Measurements from ENCODE around the gene DARS1.

DNA sequence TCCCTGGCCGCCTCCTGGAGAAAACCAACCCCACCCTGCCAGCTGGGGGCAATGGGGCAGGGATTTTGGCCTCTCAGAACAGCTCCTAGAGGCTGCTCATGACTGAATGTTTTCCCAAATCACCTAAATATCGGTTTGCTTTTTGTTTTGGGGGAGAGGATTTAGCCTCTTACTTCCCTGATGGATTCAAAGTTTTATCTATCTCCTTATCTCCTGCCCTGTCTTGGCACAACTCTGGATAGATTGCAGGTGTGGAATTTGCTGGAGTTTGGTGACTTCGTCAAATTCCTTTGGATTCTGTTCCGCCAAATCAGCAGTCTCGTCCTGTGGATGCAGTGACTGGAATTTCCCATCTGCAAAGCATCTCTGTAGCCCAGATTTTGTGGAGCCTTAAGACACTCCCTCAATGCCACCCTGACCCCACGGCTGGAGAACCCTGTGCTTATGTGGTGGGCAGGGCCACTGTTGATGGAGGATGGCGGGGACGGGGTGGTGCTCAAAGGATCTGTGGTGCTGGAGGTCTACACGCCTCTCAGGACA is 199.9 kb downstream of the MGAT5 start:
- PRO-cap, 2 experiments, result no peak in any of the 2 experiments

DNA sequence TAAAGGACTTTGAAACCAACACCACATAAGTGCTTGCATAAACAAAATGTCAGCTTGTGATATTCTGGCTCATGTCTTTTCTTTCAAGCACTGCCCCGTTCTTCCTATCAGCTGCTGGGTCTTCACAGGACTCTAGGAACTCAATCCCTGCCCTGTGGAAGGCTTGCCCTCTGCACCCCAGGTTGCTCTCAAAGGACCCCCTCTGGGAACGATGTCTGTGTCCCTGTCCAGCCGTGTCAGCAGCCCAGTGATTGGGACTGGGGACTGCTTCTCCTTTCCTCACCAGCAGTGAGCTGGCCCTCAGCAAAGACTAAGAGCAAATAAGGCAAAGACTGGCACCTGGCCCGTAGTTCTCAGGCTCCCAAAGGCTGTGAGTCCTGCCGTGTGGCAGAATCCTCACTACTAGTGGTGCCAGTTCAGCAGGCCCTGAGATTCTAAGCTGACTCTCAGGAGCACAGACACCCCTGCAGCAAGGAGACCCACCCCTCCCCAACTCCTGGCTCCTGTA is 47.9 kb downstream of the TMEM163 start:
- PRO-cap, 2 experiments, result peak in 2 of 2 experiments; most common plus-strand start position 399 of the sequence (in 1); most common minus-strand start position 312 of the sequence (in 2)

GRCh38 chr2:134706746-134707444 is 11.9 kb downstream of the TMEM163 start:
- PRO-cap, 2 experiments, result peak in 2 of 2 experiments; most common plus-strand start chr2:134706954 (in 2)

DNA sequence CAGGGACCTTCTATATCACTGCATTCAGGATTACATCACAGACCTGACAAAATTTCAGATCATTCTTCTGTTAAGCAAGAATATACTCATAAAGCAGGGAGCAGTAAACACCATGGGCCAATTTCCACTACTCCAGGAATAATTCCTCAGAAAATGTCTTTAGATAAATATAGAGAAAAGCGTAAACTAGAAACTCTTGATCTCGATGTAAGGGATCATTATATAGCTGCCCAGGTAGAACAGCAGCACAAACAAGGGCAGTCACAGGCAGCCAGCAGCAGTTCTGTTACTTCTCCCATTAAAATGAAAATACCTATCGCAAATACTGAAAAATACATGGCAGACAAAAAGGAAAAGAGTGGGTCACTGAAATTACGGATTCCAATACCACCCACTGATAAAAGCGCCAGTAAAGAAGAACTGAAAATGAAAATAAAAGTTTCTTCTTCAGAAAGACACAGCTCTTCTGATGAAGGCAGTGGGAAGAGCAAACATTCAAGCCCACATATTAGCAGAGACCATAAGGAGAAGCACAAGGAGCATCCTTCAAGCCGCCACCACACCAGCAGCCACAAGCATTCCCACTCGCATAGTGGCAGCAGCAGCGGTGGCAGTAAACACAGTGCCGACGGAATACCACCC is 35.1 kb downstream of the CCNT2 start:
- PRO-cap, 2 experiments, result no peak in any of the 2 experiments

GRCh38 chr2:134956176-134956637 is 37.6 kb downstream of the CCNT2 start:
- PRO-cap, 2 experiments, result no peak in any of the 2 experiments

DNA sequence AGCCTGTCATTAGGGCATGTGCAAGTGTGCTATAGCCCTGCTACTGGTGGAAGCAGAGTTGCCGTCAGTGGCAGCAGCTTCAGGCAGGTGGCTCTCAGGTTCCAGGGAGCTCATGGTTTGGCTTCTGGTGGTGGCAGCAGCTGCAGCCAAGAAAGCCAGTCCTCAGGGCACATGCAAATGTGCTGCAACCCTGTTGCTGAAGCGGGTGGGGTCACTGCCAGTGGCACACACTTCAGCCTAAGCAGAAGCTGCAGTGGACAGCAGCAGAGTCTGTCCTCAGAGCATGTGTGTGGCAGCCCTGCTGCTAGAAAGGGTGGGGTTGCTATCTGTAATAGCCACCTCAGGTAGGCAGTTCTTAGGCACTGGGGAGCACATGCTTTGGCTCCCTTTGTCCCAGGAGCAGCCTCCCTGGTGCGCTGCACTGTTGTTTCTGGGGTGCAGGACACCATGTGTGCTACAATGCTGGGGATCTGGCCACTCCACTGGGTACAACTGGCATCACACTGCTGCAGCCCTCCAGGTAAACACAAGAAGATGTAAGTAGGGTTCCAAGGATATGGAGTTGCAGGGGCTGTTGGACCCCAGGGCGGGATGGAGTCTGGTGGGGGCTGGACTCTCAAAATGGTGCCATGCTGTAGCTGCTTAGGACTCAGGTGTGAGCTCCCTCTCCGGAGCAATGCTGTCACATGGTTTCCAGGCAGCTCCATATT is 57.1 kb downstream of the CCNT2 start:
- PRO-cap, 2 experiments, result no peak in any of the 2 experiments

GRCh38 chr2:135590469-135591420 is 59.5 kb downstream of the R3HDM1 start:
- PRO-cap, 2 experiments, result no peak in any of the 2 experiments

DNA sequence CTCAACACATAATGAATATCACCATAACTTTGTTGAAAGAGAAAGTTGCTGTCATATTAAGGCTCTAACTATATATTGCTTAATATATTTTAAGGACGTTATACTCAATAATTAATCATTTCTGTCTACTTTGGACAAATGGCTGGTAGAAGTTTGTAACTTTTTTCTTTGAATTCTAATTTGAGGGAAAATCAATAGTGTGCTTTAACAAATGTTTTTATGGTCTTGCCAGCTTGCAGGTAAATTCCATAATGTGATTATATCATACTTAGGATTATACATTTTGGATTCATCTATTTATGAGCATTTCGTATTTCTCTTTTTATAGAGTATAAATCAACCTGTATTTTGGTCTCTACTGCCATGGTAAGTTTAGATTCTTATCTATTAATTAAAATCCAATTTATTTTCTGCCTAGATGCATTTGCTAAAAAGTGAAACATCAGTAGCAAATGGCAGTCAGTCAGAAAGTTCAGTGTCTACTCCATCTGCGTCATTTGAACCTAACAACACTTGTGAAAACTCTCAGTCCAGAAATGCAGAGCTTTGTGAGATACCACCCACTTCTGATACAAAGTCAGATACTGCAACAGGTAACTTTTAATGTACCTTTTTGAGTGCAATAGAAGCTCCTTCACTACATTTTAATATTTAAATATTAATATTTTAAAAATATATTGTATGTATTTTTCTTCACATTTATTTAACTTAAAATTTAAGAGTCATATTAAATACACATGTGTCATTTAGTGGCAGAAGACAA is 13.6 kb downstream of the UBXN4 start:
- PRO-cap, 2 experiments, result no peak in any of the 2 experiments

GRCh38 chr2:135762347-135762985 is 20.8 kb downstream of the UBXN4 start:
- PRO-cap, 2 experiments, result no peak in any of the 2 experiments

- PRO-cap, 2 experiments, result peak in 2 of 2 experiments; most common plus-strand start chr2:135985648 (in 1); most common minus-strand start chr2:135985572 (in 1)
These were observed at the start of gene DARS1 for GRCh38 chr2:135985339-135986212. Gene DARS1 (minus strand): TSS chr2:135985626.

DNA sequence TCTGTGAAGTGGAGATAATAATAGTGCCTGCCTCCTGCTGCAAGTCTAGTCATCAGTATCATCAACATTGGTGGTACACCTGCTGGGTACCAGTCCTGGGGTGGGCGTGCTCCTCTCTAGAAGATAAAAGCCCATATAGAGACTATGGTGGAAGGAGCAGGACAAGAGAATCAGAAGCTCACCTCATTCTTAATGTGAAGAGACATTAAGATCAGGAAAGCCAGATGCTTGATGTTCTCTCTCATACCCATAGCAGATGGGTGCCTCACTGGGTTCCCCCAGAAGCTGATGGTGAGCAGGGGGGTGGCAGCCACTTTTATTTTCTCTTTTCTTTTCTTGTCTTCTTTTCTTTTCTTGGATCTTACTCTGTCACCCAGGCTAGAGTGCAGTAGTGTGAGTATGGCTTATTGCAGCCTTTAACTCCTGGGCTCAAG is 14.8 kb upstream of the CXCR4 start:
- PRO-cap, 2 experiments, result no peak in any of the 2 experiments

- PRO-cap, 2 experiments, result no peak in any of the 2 experiments
These were observed 16.3 kb upstream of the CXCR4 start for GRCh38 chr2:136134052-136134762.

- PRO-cap, 2 experiments, result peak in 2 of 2 experiments; most common minus-strand start chr2:137940349 (in 2)
These were observed 24.1 kb upstream of the HNMT start for GRCh38 chr2:137940206-137940453.

GRCh38 chr2:138282111-138282527 is 219.5 kb upstream of the SPOPL start:
- PRO-cap, 2 experiments, result peak in 2 of 2 experiments; most common plus-strand start chr2:138282275 (in 2)

- PRO-cap, 2 experiments, result no peak in any of the 2 experiments
These were observed 827 bp downstream of the SPOPL start for GRCh38 chr2:138502395-138502799.

GRCh38 chr2:141150931-141151337 is 979.9 kb downstream of the LRP1B start:
- PRO-cap, 2 experiments, result no peak in any of the 2 experiments

GRCh38 chr2:142328220-142328777 is 197.5 kb upstream of the LRP1B start:
- PRO-cap, 2 experiments, result no peak in any of the 2 experiments

DNA sequence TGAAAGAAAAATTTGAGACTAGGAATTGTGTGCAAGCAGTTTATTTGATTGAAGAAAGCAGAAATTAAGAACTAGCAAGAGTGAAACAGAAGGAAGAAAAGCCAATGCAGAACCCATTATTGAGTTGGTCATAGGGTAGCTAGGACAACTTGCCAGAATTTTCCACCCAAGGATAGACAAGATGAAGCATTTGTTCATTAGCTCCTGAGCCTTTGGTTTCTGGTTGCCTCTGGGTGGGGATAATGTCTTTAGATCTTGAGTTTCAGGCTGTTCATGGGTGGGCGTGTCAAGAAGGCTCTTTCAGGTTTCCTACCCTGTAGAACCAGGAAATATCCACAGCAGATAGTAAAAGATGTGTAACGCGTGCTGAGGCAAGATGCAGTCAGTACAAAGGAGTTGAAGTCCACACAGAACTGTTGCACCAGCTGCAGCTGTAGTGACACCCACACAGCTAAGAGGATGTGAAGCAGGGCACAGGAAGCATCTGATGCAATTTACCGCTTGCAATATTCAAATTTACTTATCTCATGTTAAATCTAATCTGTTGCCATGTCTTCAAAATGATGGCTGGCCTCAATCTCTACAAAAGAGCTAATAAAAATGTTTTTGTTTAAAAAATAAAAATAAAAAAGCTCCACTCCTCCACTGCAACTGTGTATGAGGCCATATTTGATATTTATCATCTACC is 132.7 kb downstream of the ARHGAP15 start:
- PRO-cap, 2 experiments, result no peak in any of the 2 experiments

DNA sequence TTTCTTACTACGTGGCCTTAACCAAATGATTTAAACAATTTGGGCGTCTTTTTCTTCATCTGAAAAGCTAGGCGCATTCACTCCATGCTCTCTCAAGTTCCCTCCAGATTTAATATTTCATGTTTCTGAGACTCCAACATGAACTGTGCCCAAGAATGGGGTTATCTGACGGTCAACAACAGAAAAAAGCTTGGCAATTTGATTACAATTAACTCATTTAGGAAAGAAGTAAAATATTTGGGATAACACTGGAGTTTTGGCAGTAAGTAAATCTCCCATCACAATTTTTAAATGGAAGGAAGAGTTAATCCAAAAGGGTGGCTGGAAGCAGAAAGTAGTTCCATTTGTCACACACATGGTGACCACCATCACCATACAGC is 345.4 kb downstream of the ARHGAP15 start:
- PRO-cap, 2 experiments, result no peak in any of the 2 experiments

GRCh38 chr2:143482606-143483098 is 353.4 kb downstream of the ARHGAP15 start:
- PRO-cap, 2 experiments, result no peak in any of the 2 experiments